ENCODE measurements around a stretch of chr13.

- PRO-cap, result no peak
- RAMPAGE, long total RNA, 4 experiments, result no peak in any of the 4 experiments
These were observed 5.2 kb downstream of the LIG4 start for GRCh38 chr13:108210030-108210601.

DNA sequence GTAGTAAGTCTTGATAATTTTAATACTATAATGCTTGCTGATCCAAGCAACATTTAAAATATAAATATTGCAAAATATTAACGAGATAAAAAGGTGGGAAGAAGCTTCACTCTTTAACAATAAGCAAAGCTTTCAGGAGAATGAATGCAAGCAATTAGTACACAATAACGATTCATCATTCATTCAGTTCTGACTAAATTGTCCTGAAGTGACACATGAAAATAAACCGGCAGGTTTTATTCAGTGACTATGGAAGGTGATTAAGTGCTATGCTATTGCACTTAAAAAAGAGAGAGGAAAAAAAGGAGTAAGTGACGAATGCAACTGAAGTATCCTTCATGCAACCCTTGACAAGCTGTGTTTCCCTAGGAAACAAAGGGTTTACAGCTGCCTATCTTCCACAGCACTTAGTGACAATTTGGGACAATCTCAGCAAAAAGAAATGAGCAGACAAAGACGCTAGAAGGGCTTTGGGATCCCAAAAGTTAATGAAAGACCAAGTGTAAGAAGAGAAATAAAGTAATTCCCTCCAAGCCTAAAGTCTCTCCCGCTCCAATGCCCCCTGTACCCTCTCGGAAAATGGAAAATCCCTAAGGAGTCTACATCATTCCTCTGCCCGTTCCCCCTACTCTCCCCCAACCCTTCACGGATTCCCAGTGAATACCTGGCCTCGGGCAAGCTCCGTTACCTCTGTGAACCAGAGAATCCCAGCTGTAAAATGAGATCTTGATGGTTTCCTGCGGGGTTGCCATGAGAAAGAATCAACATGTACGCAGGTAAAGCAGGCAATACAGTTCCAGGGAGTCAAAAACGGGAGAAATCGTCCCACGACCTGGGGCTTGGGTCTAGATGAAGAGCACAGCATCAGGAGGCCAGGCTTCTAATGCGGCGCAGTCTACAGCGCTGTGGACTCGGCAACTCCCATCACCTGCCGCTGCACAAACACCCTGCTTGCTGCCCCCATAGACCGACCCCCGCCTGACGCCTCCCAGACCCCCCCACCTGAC, 1.2 kb downstream of the LIG4 start:
- PRO-cap, result no peak
- RAMPAGE, long total RNA, 4 experiments, result no peak in any of the 4 experiments

DNA sequence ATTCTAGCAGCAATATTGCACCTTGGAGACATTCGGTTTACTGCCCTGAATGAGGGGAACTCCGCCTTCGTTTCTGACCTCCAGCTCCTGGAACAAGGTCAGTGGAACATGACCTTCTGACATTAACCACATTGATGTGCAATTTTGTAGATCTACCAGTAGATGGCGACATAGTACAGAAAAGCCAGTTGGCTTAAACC, 332.0 kb downstream of the MYO16 start:
- PRO-cap, result no peak
- RAMPAGE, long total RNA, 4 experiments, result no peak in any of the 4 experiments

DNA sequence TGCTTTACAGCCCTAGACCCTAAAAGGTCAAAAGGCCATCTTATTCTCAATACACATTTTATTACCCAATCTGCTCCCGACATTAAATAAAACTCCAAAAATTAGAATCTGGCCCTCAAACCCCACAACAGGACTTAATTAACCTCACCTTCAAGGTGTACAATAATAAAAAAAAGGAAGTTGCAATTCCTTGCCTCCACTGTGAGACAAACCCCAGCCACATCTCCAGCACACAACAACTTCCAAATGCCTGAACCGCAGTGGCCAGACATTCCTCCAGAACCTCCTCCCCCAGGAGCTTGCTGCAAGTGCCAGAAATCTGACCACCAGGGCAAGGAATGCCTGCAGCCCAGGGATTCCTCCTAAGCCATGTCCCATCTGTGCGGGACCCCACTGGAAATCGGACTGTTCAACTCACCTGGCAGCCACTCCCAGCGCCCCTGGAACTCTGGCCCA, 519.0 kb downstream of the IRS2 start:
- PRO-cap, result no peak
- RAMPAGE, long total RNA, 4 experiments, result no peak in any of the 4 experiments

GRCh38 chr13:109576555-109576908, 209.9 kb downstream of the IRS2 start:
- PRO-cap, result no peak
- RAMPAGE, long total RNA, 4 experiments, result no peak in any of the 4 experiments

- PRO-cap, result no peak
- RAMPAGE, long total RNA, 4 experiments, result no peak in any of the 4 experiments
These were observed 66.3 kb downstream of the IRS2 start for GRCh38 chr13:109719931-109720679.

GRCh38 chr13:109744359-109744908, 41.9 kb downstream of the IRS2 start:
- PRO-cap, result no peak
- RAMPAGE, long total RNA, 4 experiments, result no peak in any of the 4 experiments

DNA sequence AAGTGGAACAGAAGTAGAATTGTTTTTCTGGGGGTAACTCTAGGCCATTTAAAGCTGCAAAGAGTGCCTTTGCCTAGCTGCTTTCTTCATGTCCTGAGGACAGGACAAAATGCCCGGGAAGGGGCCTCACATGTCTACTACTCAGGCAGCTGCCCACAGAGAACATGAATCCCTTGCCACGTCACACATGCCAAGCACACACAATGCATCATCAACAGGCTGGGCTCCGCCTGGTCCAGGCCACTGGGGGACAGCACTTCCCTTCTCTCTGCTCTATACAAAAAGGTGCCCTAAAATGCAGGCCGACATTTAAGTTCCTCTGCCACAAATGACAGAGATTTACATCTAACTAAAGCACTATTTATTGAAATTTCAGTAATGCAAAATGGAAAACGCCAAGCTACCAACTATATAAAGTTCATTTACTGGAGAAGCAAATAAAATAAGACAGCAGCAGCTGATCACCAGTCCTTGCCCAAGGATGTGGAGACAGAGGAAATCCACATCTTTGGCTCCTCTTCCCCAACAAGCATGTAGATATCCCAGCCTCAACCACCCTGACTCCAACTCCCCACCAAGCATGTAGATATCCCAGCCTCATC, 21.4 kb downstream of the IRS2 start:
- PRO-cap, result no peak
- RAMPAGE, long total RNA, 4 experiments, result no peak in any of the 4 experiments

DNA sequence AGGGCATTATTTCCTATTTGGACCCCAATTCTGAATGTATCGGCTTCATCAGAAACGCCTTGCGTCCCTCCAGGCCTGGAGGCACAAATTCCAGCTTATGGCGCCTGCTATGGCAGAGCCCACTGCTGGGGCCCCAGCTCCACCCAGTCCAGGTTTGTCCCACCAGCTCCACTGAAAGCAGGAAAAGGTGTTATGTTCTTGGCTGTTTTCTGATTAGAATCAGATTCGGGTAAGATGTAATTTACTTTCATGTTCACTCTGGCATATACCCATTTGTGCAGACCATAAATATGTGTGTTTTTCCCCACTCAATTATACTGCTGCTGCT, 6.5 kb downstream of the IRS2 start:
- PRO-cap, result no peak
- RAMPAGE, long total RNA, 4 experiments, result no peak in any of the 4 experiments

- PRO-cap, result no peak
- RAMPAGE, long total RNA, 4 experiments, result no peak in any of the 4 experiments
These were observed 4.2 kb downstream of the IRS2 start for GRCh38 chr13:109782120-109782713.

- PRO-cap, result unidirectional peak, plus-strand start at chr13:109784840
- RAMPAGE, long total RNA, 4 experiments, result no peak in any of the 4 experiments
These were observed 1.7 kb downstream of the IRS2 start for GRCh38 chr13:109784612-109785086.

DNA sequence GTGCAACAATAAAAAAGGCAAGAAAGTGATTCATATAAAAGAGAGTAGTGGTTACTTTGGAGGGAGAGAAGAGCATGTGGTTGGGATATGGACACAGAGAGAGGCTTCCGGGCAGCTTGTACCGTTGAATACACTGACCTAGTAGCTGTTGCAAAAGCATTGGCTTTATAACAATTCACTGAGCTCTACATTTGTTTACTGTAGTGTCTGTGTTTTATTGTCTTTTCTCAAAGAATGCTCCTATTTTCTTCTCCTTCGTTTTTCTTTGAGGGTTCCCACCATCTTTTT, 29.7 kb upstream of the IRS2 start:
- PRO-cap, result no peak
- RAMPAGE, long total RNA, 4 experiments, result no peak in any of the 4 experiments

GRCh38 chr13:109898564-109898927, 112.2 kb upstream of the IRS2 start:
- PRO-cap, result no peak
- RAMPAGE, long total RNA, 4 experiments, result no peak in any of the 4 experiments

- PRO-cap, result no peak
- RAMPAGE, long total RNA, 4 experiments, result no peak in any of the 4 experiments
These were observed 231.1 kb upstream of the IRS2 start for GRCh38 chr13:110017462-110017996.

GRCh38 chr13:110107940-110108368, 199.0 kb downstream of the COL4A1 start:
- PRO-cap, result no peak
- RAMPAGE, long total RNA, 4 experiments, result no peak in any of the 4 experiments

DNA sequence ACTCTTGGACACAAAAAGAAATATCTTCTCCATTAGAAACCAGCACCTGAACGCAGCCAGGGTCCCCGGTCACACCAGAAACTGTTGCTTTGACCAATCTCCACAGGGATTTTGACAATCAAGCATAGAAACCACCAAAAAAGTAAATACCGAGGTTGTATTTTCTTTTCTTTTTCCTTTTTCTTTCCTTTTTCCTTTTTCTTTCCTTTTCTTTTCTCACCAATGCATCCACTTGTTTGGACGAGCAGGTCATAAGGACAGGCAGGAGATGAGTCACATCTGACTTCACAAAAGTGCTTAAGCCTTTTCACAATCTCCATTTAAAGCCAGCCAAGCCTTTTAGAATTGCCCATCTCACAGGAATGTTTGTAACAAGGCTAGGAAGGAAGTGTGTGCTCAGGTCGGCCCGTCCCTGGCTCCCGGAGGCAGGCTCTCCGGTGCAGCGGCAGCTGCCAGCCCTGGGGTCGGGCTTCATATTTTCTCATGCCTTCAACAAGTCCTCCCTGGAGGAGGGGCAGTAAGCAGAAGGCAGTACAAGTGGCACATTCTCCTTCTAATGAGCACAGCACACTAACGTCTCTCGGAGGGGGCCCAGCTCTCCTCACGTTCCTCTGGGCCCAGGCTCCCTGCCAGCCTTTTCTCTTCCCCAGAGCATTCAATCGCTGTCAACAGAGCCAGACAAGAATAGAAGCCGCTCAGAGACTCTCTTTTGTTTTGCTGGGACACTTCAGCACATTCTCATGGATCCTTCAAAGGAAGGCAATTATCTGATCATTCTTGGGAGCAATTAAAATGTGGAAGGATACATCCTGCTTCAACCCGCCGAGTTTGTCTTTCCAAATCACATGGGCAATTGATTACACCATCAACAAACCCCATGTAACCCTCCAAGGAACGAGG, 180.5 kb downstream of the COL4A1 start:
- PRO-cap, result unidirectional peak, plus-strand start at position 371 of the sequence
- RAMPAGE, long total RNA, 4 experiments, result no peak in any of the 4 experiments

DNA sequence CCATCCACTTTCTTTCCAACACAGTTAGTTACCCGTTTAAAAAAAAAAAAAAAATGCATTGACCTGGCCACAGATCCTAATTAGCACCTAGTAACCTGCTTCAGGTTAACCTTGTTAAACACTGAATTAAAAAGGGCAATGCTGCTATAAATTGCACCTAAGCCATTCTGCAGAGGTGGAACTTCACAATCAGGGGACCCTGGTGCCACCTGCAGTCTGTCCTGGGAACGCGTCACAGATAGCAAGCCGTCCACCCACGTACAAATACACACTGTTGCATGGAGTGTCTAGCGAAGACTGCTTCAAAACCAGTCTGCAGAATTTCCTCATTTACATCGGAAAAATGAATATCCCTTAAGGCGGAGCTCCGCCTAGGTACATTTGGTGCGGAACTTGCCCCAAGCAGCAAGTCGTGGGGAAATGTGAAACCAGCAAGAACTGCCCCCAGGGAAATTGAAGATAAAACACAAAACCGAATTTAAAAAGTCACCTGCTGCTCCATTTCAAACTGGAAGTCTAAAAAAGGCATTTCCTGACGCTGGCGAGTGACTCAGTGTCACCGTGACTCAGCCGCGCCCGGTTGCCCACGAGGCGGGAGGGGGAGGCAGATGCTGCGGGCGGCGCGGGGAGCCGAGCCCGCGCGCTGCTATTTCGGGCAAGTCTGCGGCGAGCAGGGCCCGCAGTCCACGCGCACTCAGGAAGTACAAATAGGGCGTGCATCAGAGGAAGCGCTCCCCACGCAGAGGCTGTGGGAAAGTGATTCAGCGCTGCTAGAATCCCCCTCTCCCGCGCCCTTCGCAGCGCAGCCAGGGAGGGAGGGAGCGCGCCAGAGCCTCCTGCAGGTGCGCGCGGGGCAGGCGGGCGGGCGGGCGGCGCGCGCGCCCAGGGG, 169.1 kb downstream of the COL4A1 start:
- PRO-cap, result bidirectional peak, plus-strand start at position 607 of the sequence, minus-strand start at position 461 of the sequence; unidirectional peak, plus-strand start at position 803 of the sequence
- RAMPAGE, long total RNA, 4 experiments, result no peak in any of the 4 experiments

GRCh38 chr13:110162108-110162495, 144.9 kb downstream of the COL4A1 start:
- PRO-cap, result no peak
- RAMPAGE, long total RNA, 4 experiments, result no peak in any of the 4 experiments

DNA sequence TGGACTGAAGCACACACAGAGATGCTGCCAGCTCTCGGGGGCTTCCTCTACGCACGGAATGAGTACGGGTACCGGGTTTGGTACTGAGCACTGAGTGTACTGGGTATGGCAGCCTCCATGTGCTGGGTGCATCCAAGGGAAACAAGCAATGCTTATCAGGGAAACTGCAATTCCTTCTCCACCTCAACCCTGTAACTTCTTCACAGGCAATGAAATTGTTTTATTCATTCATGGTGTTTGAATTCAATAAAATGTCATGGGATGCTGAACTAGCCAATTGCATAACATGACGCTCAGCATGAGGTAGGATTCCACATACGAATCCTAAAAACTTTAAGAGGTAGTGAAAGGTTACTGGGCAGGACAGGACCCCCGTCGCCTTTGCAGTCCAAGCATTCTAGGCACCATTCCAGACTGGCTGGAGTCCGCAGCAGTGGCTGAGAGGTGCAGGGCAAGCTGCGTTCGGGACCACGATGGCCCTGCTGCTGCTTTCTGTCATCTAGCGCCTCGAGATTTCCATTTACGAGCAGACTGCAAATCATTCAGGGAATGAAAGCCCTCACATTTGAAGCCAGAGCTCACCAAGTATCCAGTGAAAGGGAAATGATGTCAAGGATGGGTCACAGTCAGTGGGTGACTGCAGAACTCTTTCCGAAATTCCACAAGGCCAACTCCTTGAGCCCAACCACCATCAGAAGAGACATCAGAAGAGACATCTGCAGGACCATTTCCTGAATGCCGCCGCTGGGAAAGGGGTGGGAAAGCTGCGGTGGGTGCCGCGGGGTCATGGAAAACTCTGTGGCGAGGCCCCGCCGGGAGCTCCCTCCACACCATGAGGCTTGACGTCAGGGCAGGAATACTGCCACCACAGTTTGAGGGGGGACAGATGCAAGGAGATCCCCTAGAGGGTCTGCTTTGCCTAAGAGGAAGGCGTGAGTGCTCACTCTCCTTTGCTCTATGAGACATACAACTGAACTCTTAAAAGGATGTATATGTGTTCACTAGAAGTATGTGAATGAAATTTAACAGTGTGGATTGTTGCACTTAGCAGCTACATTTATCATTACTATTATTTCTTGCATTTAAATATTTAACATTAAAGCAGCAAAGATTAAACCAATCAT, 88.3 kb downstream of the COL4A1 start:
- PRO-cap, result no peak
- RAMPAGE, long total RNA, 4 experiments, result no peak in any of the 4 experiments

GRCh38 chr13:110279742-110280458, 27.1 kb downstream of the COL4A1 start:
- PRO-cap, result no peak
- RAMPAGE, long total RNA, 4 experiments, result no peak in any of the 4 experiments

All from sigmoid colon (tissue), 4 donors.